Endothelial cell (in vitro differentiated cells): ENCODE measurements around the genes GNGT1, DYNC1I1 and SLC25A13.

GRCh38 chr7:93906361-93906640 lies at the start of gene GNGT1:
Gene GNGT1 (plus strand): TSS chr7:93906567.
- PRO-cap: no peak

DNA sequence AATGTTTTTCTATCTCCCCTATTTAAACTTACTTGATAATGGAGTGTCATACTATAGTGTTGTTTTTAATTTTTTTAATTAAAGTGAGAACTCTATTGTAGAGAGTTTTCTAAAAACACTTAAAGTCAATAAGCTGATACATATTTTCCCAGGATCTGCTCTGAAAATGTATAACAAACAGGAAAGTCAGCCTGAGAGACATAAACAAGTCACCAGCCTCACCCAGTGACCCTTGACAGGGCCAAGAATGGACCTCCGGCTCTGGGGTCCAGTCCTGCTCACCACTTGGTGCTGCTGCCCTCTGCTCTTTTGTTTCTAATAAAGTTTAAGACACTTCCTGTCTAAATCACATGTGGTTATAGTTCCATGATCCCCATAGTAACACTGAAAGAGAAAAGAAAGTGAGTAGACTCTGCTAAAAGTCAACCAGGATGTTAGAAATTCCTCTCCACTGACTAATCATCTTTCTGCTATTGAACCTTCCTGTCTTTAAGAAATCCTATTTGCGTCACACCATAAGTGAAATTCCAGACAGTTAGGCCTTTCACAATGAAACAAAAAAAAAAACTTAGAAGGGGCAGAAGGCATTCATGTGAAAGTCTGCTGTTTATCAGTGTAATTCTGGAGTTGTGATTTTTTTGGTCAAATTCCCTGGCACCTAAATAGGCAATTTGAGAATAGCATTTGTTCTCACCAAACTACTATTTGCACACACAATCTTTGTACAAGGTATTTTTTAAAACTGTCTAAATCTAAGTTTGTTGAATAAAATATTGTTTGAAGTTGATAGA lies 179.2 kb upstream of the BET1 start:
- PRO-cap: bidirectional peak, plus-strand start at position 571 of the sequence, minus-strand start at position 311 of the sequence

GRCh38 chr7:94295673-94296320 lies 98.9 kb upstream of the COL1A2 start:
- PRO-cap: no peak

DNA sequence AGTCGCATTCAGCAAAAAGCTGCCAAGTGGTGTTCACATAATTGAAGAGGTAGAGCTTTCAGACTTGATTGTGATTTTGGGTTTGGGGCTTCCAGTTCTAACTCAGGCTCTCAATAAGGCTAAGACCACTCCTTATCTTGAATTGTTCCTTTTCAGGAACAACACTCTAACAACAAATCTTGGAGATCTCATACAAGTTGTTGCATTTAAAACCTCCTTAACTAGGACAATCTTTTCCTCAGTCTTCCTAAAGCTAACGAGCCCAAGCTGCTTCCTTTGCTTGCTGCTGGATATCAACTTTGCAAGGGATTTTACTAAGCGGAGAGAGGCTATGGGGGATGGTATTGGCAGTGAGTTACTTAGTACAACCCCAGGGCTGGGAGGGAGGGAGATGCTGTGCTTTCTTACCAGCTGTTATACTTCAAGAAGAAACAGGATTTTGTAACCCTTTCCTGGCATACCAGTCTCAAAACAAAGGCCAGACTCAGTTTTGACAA lies 19.6 kb upstream of the COL1A2 start:
- PRO-cap: bidirectional peak, plus-strand start at position 407 of the sequence, minus-strand start at position 295 of the sequence

- PRO-cap: no peak
Observed at GRCh38 chr7:94424065-94424551, 29.4 kb downstream of the COL1A2 start.

DNA sequence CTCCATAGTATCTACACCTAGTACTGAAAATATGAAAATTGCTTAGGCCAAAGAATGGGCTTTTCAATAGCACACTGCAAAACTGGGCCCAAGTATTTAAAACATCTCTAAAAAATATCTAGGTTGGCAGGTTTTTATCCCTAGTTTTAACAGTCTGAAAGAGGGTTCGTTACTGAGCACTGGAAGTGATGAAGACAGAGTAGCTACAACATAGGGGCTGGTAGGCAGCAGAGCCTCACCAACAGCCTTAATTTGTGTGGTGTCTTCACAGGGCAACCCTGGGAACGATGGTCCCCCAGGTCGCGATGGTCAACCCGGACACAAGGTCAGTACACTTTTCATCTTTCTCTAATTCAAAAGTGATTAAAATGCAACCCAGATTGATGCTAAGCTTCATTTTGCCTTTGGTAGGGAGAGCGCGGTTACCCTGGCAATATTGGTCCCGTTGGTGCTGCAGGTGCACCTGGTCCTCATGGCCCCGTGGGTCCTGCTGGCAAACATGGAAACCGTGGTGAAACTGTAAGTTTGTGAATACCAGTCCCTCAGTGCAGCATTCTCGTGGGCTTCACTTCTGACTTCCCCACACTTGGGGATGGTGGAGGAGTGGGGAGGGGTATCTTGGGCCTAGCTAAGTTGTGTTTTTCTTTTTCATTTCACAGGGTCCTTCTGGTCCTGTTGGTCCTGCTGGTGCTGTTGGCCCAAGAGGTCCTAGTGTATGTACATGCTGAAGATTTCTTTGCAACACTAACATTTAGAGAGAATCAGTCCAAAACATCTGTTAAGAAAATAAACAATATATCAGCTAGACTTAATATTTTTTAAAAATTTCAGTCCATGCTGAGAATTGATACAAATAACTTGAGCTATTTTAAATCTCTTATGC lies 30.9 kb downstream of the COL1A2 start:
- PRO-cap: no peak

GRCh38 chr7:94927646-94928212 lies 20.3 kb downstream of the PPP1R9A start:
- PRO-cap: no peak

- PRO-cap: no peak
Observed at GRCh38 chr7:95549602-95550612, 46.4 kb downstream of the PDK4 start.

DNA sequence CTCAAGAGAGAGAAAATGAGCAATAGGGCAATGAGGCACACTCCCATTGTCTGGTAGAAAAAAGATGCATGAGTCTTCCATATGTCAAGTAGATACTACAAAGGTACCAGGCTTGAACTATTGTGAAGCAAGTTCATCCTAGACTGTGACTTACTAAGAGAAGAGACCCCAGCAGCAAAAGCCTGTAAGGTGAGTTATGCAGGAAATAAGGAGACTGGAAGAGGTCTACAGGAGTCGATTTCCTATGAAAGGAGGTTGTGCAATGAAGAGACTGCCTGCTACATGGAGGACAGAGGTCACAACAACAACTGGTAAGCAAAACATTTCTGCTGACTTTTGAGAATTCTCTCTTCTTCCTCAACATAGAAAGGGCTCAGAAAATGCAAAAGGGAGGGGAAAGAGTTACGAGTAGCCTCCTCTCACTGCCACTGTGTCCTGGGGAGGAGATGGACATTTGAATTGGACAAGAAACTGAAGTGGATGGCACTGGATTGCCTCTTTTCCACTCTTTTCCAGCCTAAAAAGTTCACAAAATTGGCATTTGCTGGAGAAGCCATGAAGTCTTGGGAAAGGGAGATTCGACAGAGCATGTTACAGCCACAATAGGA lies 42.4 kb downstream of the PDK4 start:
- PRO-cap: no peak

DNA sequence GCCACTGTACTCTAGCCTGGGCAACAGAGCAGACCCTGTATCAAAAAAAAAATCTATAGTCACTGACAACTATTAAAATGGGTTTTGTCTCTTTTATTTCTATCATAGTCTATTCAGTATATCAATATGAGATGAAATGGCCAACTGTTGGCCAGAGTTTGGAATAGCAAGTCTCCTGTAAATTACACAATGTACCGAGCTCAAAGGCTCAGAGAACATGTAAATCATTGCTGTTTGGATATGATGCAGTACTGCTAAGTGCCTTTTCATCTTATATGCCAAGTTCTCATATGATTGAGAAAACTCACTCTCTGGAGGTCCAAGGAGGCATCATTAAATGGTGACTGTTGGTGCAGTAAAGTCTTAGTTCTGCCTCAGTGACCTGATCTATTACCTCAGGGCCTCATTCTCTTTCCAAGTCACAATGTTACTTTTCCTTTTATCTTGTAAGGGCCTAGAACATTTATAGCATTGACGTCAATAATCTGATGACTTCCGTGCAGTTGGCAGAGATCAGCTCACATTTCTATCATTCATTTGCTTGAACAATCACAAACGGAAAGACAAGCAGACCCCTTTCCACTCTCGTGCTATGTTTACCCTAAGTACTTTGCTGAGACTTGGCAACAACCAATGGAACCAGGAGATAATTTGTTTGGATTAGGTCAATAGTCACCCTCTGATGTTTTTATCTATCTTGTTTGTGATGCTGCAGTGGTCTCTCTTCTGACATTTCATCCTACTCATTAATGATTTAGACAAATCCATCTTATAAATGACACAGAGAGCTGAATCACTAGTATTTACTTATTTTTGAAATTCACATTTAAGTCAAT lies 32.6 kb upstream of the PDK4 start:
- PRO-cap: no peak

- PRO-cap: no peak
Observed at GRCh38 chr7:95681164-95681448, 84.8 kb upstream of the PDK4 start.

GRCh38 chr7:95772278-95772925 lies at the start of gene DYNC1I1:
Gene DYNC1I1 (plus strand): TSS chr7:95772554.
- PRO-cap: bidirectional peak, plus-strand start at chr7:95772579, minus-strand start at chr7:95772459

DNA sequence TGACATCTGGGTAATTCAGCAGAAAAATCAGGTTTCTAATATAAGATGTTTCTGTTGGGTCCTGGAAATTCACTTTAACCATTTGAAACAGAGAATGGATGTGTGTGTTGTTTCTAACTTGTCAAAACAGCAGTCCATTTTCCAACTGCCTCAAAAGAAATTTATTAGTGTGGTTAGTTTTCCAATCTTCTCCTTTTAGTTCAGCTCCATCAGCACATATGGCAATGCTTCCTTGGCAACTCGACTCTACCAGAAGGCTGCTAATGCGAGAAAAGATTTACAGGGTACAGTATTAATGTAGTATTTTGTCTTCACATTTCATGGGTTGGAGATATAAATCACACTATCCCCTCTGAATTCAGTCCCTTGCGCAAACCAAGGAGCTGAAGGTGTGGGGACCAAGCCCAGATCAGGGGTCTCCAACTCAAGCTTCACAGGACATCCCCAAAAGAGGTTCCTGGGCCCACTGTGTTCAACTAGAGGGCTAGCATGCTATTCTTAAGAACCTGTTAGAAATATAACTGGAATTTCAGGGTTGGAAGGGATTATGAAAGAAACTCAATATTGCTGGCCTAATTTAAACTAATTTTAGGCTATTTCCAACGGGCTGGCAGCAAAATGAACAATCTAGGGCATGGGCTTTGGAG lies 145.5 kb downstream of the SLC25A13 start:
- PRO-cap: no peak

- PRO-cap: bidirectional peak, plus-strand start at chr7:96238754, minus-strand start at chr7:96238646
Observed at GRCh38 chr7:96238529-96239026, 83.3 kb downstream of the SLC25A13 start.

DNA sequence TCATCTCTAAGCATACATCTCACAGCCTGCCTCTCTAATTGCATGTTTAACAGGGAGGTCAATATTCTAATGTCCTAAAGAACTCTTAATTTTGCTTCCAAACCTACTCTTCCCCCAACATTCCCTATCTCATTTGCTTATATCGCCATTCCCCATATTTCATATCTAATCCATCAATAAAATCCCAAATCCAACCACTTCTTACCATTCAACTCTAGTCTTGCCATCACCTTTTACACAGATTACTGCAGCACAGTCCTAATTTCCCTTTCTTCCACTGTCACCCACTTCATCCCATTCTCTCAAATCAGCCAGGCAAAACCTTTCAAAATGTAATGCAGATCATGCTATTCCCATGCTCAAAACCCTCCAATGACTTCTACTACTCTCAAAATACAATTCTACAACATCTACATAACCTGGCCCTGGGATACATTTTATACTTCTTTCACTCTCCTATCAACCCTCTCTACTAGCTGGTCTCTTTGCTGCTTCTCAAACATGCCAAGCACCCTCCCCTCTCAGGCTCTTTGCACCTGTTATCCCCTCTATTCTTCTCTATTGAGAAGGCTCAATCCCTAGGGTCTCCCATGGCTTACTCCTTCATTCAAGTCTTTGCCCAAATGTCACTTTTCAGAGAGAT lies 61.2 kb downstream of the SLC25A13 start:
- PRO-cap: no peak

- PRO-cap: bidirectional peak, plus-strand start at chr7:96321540, minus-strand start at chr7:96321686; bidirectional peak, plus-strand start at chr7:96321925, minus-strand start at chr7:96322033; unidirectional peak, minus-strand start at chr7:96322186
Observed at GRCh38 chr7:96321605-96322569, at the start of gene SLC25A13. Gene SLC25A13 (minus strand): TSS chr7:96322098.

DNA sequence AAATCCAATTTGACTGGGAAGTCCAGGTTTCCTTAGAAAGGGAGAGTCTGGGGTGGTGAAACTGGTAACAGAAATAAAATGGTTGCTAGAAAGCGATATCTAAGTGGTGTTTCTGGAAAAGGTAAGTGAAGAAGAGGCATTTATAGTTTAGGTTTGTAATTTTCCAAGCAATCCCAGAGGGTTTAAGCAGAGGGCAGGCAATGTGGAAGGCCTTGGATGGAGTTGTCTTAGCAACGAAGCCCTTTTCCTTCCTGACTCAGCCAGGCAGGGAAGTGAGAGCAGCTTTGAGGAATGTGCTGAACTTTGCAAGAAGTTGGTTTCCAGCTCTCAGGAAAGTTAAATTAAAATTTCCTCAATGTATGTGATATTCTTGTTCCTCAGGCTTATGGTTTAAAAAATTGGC lies 66.7 kb upstream of the SLC25A13 start:
- PRO-cap: bidirectional peak, plus-strand start at position 252 of the sequence, minus-strand start at position 224 of the sequence

GRCh38 chr7:97016591-97017452 lies 7.8 kb downstream of the DLX5 start:
- PRO-cap: no peak

- PRO-cap: no peak
Observed at GRCh38 chr7:97021657-97022288, 2.9 kb downstream of the DLX5 start.

GRCh38 chr7:97027521-97027893 lies 2.9 kb upstream of the DLX5 start:
- PRO-cap: no peak